ENCODE data around the genes C16orf89, EEF2KMT, ABAT and LITAFD.

GRCh38 chr16:4935028-4935983 lies 1.6 kb downstream of the PPL start:
- RRBS = 17% methylated on average over 7 of the region's 24 CpGs

DNA sequence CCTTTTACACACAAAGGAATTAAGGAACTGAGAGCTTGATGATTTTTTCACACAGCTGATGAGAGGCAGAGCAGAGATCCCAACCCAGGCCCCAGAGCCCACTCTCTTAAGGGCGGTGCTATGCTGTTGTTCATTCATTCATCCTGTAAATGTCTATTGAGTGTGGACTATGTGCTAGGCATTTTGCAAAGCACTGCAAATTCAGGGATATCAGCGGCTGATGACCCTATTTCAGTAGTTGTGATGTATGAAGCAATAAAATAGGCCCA lies 18.0 kb downstream of the SEC14L5 start:
- RRBS = no CpG with 5 or more reads among the region's 2 CpGs

GRCh38 chr16:5065782-5066251 lies at the start of gene C16orf89:
Gene C16orf89, minus strand, starts transcription at chr16:5065956.
- RRBS = no CpG with 5 or more reads among the region's 11 CpGs

GRCh38 chr16:5097439-5098344 lies at the start of gene EEF2KMT:
Gene EEF2KMT, minus strand, starts transcription at chr16:5097795.
- RRBS = 4% methylated on average over 2 of the region's 81 CpGs

DNA sequence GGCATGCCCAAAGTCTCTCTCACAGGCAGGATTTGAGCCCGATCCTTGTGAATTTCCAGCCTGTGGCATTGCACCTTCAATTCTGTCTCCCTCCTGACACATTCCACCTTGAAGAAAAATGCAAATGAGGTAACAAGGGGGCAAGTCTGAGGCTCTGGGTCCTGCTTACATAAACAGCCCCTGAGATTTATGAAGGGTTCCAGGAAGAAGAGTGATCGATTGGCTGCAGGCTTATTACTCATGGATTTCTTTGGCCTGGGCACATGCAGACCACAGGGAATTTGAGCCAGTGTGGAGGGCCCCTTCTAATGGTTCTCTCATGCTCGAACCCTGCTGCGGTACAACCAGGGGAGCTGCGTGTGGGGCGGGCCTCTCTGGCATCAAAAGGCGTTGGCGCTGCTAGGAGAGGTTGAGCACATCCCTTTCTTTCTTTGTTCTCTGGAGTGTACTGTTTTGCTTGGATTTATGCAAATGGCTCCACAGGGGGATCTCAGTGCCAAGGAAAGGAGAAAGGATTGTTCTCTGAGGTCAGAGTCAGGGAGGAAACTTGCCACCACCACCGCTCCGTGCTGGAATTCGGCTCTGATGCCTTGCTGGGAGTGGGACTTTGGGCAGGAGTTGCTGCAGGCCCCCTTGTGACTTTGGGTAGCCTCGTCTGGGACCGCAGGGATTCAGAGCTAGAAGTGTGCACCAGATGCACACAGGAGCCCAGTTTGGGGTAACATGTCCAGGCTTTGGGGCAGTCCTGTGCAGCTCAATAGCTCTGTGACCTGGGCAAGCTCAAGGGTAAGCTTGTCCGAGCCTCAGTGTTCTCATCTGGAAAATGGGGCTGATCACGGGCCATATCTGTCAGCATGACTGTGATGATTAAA lies 352.8 kb upstream of the EEF2KMT start:
- RRBS = no CpG with 5 or more reads among the region's 15 CpGs

- RRBS = no CpG with 5 or more reads among the region's 8 CpGs
Observed at GRCh38 chr16:8594042-8594574, 3.8 kb upstream of the TMEM114 start.

DNA sequence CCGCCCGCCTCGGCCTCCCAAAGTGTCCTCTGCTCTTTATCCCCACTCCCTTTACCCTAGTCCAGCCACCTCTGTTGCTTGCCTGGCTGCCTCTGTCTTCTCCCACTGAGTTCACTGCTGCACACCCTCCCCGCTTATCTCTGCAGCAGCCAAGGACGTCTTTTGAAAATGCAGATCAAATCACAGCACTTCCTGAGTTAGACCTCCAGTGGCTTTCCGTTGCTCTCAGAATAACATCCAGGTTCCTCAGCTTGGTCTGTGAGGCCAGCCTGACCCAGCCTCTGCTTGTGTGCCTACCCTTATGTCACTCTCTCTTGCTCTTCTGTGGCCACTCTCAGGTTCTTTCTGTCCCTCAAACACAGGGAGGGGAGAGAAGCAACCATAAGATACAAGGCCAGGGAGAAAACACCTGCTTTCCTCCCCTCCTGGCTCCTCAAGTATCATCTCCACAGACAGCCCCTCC lies 5.5 kb downstream of the METTL22 start:
- RRBS = no CpG with 5 or more reads among the region's 6 CpGs

GRCh38 chr16:8673855-8674969 lies at the start of gene ABAT:
Gene ABAT, plus strand, starts transcription at chr16:8674617.
- RRBS = under 1% methylated on average over 23 of the region's 69 CpGs

- RRBS = no CpG with 5 or more reads among the region's 8 CpGs
Observed at GRCh38 chr16:8740635-8741391, 56.6 kb downstream of the TMEM186 start.

DNA sequence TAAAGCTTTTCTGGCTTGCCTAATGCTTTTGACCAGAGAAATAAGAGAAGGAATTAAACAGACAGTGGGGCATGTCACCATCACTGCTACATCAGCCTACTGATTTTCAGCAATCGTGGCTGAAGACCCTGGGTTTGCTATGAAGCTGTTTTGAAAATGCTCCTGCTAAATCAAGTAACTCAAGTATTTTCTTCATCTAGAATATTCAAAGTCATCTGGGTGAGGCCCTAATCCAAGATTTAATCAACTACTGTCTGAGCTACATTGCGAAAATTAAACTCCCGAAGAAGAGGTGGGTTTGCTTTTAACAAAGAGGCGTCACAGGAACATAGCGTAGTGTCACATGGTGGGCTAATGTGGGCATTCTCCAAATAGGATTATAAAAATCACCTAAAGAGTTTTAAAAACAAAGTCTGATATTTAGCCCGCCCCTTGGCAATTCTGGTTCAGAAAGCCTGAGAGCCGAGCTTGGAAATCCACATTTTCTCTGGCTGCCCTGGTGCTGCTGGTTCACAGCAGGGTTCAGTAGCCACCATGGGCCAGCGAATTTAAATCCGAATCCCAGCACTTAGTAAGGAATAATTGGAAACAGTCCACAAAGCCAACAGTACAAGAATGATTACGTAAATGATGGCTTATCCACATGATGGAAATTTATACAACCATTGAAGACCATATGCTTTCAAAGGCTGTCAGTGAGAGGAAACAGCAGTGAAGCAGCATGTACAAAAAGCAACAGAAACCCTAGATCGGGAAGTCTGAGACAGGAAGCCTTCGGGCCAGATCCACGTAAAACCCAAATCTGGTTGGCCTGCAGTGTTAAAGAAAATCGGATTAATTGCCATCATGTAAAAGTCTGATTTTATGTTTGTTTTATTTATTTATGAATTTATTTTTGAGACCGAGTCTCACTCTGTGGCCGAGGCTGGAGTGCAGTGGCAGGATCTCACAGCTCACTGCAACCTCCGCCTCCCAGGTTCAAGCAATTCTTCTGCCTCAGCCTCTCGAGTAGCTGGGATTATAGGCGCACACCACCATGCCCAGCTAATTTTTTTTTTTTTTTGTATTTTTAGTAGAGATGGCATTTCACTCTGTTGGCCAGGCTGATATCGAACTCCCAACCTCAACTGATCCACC lies 8.8 kb downstream of the PMM2 start:
- RRBS = no CpG with 5 or more reads among the region's 20 CpGs

DNA sequence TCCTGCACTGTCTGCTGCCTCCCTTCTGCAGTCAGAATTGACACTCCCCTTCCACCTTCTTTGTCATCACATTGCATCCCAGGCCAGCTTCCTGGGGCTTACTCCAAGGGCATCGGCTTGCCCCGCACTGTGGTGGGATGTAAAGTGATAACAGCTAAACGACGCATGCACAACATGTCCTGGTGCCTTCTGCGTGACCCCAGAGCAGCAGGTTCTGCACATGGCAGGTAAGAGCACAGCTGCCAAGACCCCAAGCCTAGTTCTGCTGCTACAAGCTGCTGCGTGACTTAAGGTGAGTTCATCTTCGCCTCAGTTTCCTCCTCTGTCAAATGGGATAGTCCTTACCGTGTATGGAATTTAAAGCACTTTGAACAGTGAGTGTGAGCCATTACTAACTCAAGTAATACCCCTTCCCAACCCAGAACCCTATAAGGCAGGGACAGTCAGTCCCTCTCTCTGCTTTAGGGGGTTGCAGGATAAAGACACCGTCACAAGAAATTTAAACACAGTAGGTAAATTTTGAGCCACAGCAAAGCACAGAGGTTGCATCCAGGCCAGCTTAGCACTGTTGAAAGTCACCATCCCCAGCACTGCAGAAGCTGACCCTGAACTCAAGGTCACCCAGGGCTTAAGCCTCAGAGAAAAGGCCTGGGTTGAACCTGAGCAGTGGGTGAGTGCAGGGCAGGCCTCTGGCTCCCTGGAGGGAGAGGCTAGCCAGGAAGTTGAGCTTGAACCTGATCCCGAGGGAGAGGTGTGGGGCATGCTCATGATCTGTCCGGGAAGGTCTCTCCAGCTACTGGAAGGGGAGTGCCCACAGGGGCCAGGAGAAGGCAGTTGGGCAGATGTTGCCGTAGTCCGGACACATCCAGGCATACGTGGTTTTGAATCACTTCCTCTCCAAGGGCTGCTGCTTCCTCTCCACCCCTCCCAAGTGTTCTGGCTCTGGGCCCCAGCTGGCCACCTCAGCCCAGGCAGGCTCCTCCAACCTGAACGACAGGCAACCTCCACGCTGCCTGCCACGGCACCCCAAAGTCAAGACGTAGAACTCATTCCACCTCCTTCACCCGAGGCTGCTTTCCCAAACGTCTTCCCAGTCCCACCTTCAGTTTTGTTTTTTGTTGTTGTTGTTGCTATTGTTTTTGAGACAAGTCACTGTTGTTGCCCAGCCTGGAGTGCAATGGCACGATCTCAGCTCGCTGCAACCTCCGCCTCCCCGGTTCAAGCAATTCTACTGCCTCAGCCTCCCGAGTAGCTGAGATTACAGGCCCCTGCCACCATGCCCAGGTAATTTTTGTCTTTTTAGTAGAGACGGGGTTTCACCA lies 18.6 kb downstream of the CARHSP1 start:
- RRBS = 0% methylated on average over 3 of the region's 26 CpGs

GRCh38 chr16:8852521-8853914 lies 15.8 kb downstream of the CARHSP1 start:
- RRBS = no CpG with 5 or more reads among the region's 28 CpGs

- RRBS = no CpG with 5 or more reads among the region's 4 CpGs
Observed at GRCh38 chr16:8863951-8864149, 5.0 kb downstream of the CARHSP1 start.

GRCh38 chr16:8882134-8882605 lies at the start of gene LITAFD:
Gene LITAFD, plus strand, starts transcription at chr16:8882351.
- RRBS = 70% methylated on average over 2 of the region's 10 CpGs

GRCh38 chr16:8887958-8888639 lies 5.9 kb downstream of the LITAFD start:
- RRBS = no CpG with 5 or more reads among the region's 18 CpGs

DNA sequence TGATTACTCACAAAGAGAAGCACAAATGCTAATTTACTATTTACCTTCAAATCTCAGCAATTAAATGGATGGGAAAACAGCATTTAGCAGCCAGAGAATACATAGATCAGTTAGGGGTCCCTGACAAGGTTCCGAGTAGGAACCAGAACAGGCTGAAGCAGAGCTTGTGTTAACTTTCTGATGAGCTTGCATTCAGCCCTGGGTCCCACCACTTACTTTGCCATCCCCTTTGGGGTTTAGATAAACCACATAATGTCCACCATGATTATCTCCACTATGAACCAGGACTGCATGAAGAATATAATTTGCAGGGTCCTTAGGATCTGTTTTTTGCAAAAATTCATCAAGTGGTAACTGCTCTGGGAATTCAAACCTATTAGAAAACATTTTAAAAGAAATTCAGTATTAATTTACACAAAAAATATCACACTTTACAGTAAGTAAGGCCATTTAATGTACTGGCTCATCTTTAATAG lies 24.1 kb downstream of the LITAFD start:
- RRBS = no CpG with 5 or more reads among the region's 1 CpG

DNA sequence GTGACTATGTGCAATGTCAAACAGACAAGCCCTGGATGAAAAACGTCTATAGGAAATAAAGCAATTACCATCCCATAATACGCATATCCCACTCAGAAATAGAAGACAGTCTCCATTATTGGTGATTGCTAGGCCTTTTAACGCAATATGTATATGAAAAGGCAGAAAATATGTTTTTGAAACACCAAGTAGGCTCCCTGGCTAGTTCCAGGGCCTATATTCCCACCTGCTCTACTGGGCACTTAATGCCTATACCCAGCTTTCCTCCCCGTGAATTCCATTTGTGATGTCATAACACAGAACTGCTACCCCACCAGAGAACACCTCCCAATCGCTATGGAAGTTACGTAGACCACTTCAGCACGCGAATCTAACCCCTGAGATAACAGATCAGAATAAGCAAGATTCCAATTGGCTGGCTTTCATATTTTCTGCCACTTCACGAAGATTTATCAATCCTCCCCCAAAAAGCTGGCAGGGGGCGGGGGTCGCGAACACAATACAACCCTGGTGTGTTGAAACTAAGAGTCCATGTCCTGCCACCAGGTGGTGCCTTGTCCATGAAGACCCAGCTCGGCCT lies 28.0 kb downstream of the USP7 start:
- RRBS = no CpG with 5 or more reads among the region's 13 CpGs

GRCh38 chr16:8964176-8964531 lies 448 bp upstream of the USP7 start:
- RRBS = under 1% methylated on average over 4 of the region's 21 CpGs

DNA sequence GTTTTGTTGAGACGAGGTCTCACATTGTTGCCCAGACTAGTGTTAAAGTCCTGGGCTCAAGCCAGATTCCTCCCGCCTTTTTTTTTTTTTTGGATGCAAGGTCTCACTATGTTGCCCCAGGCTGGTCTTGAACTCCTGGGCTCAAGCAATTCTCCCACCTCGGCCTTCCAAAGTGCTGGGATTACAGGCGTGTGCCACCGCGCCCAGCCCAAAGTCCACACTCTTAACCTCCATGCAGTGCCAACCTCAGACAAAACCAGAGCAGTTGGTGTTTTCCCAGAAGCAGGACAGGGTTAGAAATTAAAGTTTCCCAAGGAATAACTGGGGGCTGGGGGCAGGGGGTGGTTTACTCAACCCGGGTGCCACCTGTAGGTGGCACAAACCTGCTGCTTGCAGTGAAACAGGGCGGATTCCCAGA lies 25.4 kb upstream of the USP7 start:
- RRBS = no CpG with 5 or more reads among the region's 8 CpGs

DNA sequence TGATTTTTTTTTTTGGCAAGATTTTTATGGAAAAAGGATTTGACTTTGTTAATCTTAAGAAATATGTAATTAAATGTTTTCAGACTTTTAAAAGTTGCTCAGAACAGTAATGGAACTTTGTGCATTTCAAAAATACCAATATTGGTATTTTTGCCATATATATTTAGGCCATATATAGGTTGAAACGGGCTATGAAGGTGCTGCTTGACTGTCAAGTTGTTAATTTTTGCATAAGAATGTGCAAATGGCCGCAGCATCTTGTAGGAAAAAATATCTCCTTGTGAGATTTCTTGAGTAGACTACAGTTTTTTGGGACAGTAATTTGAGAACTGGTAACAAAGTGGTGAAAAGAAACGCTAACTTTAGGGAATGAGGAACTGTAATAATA lies 2.4 kb downstream of the HAPSTR1 start:
- RRBS = no CpG with 5 or more reads among the region's 3 CpGs